ENCODE results near the genes BBS10 and PPP1R12A.

DNA sequence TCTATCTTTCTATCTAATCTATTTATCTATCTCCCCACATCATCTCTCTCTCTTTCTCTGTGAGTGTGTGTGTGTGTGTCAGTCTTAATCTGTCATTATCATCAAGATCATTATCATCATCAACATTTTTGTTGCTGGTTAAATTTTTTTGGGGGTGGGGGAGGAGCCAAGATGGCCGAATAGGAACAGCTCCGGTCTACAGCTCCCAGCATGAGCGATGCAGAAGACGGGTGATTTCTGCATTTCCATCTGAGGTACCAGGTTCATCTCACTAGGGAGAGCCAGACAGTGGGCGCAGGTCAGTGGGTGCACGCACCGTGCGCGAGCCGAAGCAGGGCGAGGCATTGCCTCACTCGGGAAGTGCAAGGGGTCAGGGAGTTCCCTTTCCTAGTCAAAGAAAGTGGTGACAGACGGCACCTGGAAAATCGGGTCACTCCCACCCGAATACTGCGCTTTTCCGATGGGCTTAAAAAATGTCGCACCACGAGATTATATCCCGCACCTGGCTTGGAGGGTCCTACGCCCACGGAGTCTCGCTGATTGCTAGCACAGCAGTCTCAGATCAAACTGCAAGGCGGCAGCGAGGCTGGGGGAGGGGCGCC, 28.6 kb downstream of the BBS10 start:
- PRO-cap: no peak

GRCh38 chr12:76347992-76348694, at the start of gene BBS10:
Gene BBS10 (minus strand): TSS chr12:76348415.
- PRO-cap: bidirectional peak, plus-strand start at chr12:76348575, minus-strand start at chr12:76348415

DNA sequence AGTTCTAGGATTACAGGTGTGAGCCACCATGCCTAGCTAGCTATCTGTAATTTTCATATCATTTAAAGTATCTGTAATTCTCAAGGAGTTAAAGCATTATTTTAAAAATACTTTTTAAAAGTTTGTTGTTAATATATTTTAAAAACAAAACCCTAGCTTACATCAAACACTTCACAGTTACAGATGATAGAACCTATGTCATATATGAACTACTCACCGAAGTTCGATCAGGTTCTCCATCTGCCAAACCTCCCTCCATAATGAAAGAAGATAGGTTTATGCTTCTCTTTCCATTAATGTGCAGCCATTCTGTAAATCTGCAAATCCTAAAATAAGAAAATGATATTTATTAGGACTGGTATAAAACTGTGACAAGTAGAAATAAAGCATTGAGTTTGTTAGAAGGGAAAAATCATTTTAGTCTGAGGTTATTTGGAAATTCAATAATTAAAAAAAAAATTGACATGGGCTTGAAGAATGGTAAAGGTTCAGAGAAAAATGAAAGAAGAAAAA, 72.2 kb downstream of the OSBPL8 start:
- PRO-cap: no peak

- PRO-cap: no peak
Measured at GRCh38 chr12:76877431-76877733, 1.4 kb downstream of the CSRP2 start.

DNA sequence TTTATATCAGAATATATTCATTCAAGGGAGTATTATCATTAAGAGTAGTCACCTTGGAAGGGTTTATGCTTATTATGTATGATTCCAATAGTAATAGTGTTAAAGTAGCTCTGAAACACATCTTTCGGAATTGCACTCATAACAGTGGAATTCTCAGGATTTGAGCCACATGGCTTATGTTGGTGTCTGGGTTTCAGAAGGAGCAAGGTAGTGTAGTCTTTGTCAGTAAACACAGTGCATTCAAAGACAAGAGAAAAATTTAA, 207.1 kb upstream of the E2F7 start:
- PRO-cap: no peak

DNA sequence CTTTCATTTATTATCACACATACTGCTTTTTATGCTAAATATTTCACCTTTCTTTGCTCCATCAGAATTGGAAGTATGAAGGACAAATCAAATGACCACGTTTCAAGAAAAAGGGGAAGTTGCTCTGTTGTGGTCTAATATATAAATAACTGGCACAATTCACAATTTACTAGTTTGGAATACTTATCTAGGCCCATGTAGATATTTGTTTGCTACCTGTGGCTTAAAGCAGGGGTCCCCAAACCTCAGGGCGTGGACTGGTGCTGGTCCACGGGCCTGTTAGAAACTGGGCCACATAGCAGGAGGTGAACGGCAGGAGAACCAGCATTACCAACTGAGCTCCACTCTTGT, 340.0 kb upstream of the NAV3 start:
- PRO-cap: no peak

GRCh38 chr12:77998924-77999507, 168.3 kb downstream of the NAV3 start:
- PRO-cap: no peak

DNA sequence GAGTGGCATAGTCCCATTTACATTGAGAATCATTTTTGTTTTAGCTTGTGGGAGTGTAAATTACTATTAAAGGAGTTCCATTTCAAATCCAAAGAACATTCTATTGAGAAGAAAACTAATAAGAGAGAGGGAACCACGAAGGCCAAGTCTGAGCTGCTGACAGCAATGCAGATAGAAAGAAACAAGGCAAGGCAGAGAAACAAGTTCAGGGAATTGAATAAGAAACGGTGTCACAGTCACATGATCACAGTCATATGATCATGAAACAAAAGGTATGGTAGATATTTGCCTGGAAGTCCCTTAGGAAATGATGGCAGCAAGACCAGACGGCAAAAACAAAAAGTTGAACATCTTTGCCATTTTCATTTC, 274.8 kb downstream of the PAWR start:
- PRO-cap: no peak

- PRO-cap: no peak
Measured at GRCh38 chr12:79605092-79605373, 85.7 kb downstream of the PAWR start.

DNA sequence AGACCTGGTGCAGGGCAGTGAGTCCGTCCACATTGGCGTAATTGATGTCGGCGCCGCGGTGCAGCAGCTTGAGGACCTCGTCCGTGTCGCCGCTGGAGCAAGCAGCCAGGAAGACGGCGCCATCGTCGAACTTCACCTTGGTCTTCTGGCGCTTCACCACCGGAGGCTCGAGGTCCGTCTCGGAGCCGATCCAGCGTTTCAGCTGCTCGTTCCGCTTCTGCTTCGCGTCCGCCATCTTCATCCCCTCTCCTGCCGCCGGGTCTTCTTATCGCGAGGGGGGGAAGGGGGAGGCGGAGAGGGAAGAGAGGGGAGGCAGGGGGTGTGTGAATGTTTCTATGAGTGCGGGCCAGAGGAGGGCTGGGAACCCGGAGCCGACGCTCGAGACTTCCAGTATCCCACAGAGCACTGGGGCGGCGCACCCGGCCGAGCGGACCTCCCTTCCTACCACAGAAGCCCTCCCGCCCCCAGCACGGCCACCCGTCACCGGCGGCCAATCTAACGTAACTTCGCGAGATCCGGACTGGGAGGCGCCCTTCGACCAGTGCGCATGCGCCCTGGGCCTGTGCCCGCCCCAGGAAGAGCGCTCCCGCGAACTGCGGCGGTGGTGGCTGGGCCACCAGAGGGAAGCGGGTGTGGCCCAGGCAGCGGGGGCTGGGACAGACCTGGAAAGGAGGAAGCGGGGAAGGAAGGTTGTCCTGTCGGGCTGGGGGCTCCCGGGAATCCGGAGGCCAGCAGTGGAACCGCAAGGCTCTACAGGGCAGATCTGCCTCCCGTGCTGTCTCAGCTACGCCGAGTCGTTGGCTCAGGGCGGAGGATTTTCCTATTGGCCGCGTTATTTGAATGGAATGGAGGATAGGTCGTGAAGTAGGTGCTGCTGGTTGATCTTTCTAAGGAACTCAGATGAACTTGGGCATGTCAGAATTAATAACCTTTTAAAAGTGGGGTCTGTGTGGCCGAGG, at the start of gene PPP1R12A:
TSS of gene PPP1R12A (minus strand) at position 407 of the 959 bp plus-strand sequence.
- PRO-cap: bidirectional peak, plus-strand start at position 601 of the sequence, minus-strand start at position 466 of the sequence

- PRO-cap: no peak
Measured at GRCh38 chr12:80249374-80250077, 150.2 kb downstream of the OTOGL start.

GRCh38 chr12:80477880-80478204, 33.8 kb downstream of the PTPRQ start:
- PRO-cap: no peak

GRCh38 chr12:80702722-80703458, 4.5 kb upstream of the MYF6 start:
- PRO-cap: no peak

- PRO-cap: no peak
Measured at GRCh38 chr12:82357710-82358056, 504 bp downstream of the CCDC59 start.

- PRO-cap: no peak
Measured at GRCh38 chr12:84508359-84508720, 404.3 kb downstream of the SLC6A15 start.

DNA sequence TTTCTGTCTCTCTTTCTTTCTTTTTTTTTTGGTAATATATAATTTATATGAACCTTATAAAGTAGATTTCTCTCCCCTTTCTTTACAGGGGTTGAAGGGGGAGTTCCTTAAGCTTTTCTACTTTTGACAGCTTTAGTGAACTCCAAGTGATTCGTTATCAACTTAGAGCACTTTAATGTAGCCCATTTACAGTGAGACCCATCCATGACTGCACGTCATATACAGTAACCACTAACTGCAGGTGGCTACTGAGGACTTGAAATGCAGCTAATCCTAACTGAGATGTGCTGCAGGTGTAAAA, 528 bp downstream of the LRRIQ1 start:
- PRO-cap: no peak

DNA sequence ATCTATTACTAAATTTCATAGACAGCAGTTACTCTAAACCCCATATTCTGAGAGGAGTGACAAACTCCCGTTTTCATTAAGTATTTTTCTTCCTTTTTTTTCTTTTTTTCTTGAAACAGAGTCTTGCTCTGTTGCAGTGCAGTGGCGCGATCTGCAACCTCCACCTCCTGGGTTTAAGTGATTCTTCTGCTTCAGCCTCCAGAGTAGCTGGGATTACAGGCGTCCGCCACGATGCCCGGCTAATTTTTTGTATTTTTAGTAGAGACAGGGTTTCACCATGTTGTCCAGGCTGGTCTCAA, 136.9 kb downstream of the MGAT4C start:
- PRO-cap: no peak

DNA sequence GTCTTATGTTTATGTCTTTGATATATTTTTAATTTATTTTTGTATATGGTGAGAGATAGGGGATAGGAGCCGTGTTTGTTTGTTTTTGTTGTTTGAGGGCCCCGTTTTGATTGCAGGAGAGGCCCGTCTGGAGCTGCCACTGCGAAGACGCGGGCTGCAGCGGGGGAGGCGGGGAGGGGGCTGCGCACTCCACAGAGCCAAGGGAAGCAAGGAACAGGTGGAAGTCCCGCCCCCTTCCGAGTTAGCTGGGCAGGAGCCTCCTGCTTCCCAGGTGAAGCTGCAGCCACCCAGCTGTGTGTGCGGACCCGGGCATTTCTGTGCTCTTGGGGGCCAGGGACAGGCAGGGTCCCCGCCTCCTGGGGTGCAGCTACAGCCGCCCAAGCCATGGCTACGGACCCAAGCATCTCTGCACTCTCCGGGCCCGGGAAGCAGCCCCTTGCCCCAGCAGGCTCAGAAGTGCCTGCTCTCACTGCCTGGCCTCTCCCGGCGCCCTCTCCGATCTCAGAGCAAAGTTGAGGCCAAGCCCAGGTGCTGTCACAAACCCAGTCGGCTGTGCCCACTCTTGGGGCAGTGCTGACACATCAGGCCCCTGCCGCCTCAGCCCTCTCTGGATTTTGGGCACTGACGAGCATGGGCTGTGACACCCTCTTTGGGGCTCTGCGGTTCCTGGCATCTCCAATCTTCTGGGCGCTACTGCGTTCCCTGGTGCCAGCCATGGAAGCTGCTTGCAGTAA, 8.3 kb upstream of the MGAT4C start:
- PRO-cap: no peak

GRCh38 chr12:86265041-86265616, 8.9 kb upstream of the MGAT4C start:
- PRO-cap: no peak

DNA sequence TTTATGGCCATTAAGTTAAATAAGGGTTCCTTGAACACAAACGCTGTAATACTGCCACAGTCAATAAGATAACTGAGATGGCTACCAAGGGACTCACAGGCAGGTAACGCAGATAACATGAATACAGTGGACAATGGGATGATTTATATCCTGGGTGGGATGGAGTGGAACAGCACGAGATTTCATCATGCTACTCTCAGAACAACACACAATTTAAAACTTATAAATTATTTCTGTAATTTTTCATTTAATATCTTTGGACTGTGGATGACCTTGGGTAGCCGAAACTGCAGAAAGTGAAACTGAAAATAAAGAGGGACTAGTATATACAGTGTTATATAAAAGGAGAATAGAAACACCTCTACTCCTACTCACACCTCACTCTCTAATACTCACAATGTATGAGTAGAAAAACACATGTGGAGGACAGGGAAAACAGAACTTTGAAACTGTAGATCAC, 367.3 kb downstream of the C12orf50 start:
- PRO-cap: no peak